REH cell (cell line): ENCODE measurements around the genes PNMA6A, BGN and ARHGAP4.

DNA sequence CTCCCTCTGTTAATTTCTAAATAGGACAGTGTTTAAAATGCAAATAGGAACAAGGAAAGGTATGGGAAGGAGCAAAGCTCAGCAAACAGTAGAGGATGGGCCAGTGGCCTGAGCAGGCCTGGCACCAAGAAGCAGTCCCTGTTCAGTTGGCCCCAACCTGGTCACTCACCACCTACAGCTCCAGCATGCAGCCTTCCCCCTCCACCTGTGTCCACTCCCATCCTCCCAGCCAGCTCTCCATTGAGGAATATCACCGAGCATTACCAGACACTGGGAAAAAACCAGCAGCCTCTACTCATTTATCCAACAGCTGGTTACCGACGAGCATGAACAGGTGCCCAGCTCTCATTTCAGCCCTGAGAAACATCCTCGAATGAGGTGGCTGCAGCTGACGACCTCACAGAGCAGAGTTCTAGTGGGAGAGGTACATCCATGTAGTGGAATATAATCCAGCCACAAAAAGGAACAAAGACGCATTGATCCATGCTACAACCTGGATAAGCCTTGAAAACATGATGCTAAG lies 25.6 kb downstream of the CD99L2 start:
- PRO-cap = no peak

GRCh38 chrX:150902066-150902360 lies 3.5 kb upstream of the CD99L2 start:
- PRO-cap = no peak

DNA sequence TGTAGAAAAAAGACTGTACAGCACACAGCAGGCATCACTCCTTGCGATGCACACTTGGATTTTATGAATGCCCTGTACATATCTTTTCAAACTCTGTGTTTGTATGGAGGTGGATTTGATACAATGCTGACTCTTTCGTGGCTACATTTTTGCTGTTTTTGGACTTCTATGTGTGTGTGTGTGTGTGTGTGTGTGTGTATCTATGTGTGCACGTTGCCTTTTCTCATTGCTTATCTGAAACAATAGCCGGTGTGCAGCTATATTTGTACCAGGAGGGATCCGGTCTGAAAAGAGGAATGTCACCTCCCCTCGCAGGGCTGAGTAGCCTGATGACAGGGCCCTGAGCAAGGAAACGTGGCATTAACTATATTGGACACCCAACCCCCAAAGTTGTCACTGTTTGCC lies 8.0 kb downstream of the PRRG3 start:
- PRO-cap = no peak

DNA sequence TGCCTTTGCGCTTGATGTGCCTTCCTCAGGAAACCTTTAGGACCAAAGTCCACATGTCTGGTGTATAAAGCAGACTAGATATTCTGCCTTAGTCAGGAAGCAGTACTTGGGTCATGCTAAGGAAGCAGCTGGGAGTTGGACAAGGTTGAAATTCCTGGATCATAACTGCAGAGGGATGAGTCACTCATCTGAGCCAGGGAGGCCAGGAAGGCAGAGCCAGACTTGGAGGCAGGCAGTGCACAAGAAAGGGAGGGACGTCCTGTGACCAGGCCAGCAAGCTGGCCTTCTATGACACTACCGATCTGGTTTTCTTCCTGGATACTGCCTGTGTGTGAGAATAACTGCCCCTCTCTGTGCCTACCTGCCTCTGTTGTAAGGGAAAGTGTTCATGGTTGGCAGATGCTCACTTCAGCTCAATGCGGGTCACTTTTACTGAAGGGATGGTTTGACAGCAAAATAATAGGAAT lies 9.4 kb upstream of the MAGEA4 start:
- PRO-cap = no peak

- PRO-cap = no peak
Measured at GRCh38 chrX:152733297-152733590, 277 bp downstream of the CSAG1 start.

GRCh38 chrX:152905034-152905537 lies 7.2 kb downstream of the ZNF185 start:
- PRO-cap = no peak

GRCh38 chrX:153072204-153072724 lies at the start of gene PNMA6A:
TSS of gene PNMA6A (plus strand) at chrX:153072454.
- PRO-cap = no peak

- PRO-cap = no peak
Measured at GRCh38 chrX:153386530-153387034, 14.6 kb downstream of the PNMA6E start.

DNA sequence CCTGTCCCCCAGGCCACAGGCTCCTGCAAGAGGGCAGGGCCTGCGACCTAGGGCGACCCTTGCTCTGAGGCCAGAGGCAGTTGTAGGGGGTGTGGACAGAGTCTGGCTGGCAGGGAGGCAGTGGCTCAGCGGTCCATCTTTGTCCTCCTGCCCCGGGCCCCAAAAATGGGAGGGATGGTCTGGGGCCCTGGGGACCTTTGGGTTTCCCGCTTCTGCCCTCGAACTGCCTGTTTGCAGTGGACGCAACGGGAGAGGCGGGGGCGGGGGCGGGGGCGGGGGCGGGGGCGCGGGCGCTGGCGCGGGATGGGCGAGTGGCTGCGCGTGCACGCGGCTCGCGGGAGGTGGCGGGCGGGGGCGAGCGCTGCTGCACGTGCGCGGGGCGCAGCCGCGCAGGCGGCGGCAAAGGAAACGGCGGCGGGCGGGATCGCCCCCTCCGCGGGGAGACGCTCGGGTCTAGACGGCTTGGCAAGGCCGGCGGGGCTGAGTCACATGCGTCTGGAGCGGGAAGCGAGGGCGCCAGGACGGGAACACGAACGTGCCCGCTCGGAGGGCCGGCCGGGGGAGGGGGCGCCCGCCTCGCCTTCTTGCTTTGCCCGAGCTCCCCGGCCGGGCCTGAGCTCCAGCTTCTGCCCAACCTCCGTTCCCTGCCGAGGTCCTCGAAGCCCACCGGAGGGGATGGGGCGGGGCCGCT lies 4.2 kb upstream of the HAUS7 start:
- PRO-cap = unidirectional peak, plus-strand start at position 369 of the sequence

- PRO-cap = no peak
Measured at GRCh38 chrX:153494782-153496033, at the start of gene BGN. TSS of gene BGN (plus strand) at chrX:153494980.

DNA sequence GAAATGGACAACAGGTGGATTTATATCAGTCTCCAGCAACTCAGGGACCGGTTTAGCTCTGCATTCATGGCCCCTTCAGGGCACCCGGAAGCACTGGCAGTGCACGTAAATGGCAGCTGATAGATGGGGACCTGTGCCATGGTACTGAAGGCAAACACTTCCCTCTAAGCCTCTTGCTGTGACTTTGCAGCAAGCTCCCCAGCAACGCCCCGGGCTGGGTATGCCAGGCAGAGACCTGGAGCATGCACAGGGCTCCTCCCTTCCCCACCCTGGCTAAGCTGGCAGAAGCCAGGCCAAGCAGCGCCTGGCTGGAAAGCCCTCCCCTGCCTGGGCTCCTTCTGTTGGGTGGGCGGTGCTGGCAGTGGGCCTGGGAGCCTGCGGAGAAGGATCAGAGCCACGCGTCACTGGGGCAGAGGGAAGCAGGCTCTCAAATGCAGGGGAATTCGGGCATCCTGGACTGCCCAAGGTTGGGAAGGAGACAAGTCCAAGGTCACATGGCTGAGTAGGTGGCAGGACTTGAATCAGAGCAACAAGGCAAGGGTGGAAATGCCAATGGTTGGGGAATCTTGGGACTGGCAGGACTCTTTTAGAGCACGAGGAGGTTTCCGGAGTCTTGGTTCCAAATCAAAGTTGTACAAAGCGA lies 3.6 kb downstream of the ATP2B3 start:
- PRO-cap = no peak

- PRO-cap = no peak
Measured at GRCh38 chrX:153625142-153625612, 21.8 kb upstream of the DUSP9 start.

GRCh38 chrX:153725067-153725357 lies 356 bp downstream of the ABCD1 start:
- PRO-cap = unidirectional peak, plus-strand start at chrX:153725237

GRCh38 chrX:153766103-153766826 lies 2.2 kb downstream of the PLXNB3 start:
- PRO-cap = unidirectional peak, minus-strand start at chrX:153766480

GRCh38 chrX:153830560-153830776 lies 124 bp upstream of the PDZD4 start:
- PRO-cap = no peak

GRCh38 chrX:153844620-153845291 lies 14.4 kb upstream of the PDZD4 start:
- PRO-cap = no peak

- PRO-cap = no peak
Measured at GRCh38 chrX:153910089-153910971, 5.9 kb downstream of the AVPR2 start.

- PRO-cap = bidirectional peak, plus-strand start at chrX:153926472, minus-strand start at chrX:153926235
Measured at GRCh38 chrX:153925986-153926736, at the start of gene ARHGAP4. TSS of gene ARHGAP4 (minus strand) at chrX:153926264.

GRCh38 chrX:153981551-153982458 lies 9.3 kb downstream of the TMEM187 start:
- PRO-cap = bidirectional peak, plus-strand start at chrX:153981961, minus-strand start at chrX:153981757

- PRO-cap = no peak
Measured at GRCh38 chrX:154012696-154012833, 7.1 kb downstream of the IRAK1 start.